Measurements from ENCODE around the genes MYO15B and SMIM5.

DNA sequence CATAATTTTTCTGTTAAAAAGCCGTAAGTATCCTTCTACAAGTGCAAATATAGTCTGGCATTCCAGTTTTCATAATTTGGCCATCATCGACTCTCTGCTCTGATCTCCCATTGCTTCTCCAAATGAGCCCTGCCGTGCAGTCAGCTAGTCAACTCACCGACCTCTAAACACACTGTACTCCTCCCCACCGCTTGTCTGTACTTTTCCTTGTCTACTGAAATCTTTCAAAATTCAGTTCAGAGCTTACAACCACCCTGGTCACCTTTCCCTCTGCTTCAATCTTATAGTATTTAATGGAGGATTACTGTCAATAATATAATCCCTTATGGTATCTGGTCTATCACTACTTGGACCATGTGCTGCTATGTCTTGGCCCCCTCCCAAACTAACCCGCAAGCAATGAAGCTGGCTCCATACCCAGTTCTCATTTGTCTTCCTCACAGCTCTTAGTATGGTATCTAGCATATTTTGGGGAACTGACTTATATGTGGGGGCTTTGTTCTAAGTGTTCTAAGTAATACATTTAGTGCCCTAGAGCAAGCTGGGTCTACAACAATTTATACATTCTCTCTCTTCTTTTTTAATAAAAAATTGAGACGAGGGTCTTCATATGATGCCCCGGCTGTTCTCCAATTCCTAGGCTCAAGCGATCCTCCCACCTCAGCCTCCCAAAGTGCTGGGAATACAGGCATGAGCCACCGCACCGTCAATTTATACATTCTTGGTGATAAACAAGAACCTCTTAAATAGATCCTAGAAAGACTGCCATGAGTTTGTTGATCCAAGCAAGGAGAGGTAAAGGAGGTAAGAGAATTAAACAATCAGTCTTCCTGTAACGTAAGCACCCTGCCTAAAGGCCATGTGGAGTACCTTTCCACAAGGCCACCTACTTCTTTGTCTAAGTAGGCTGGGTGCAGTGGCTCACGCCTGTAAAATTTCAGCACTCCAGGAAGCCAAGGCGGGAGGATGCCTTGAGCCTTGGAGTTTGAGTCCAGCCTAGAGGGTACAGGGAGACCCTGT is 52.9 kb upstream of the SLC25A19 start:
- PRO-cap = no peak

DNA sequence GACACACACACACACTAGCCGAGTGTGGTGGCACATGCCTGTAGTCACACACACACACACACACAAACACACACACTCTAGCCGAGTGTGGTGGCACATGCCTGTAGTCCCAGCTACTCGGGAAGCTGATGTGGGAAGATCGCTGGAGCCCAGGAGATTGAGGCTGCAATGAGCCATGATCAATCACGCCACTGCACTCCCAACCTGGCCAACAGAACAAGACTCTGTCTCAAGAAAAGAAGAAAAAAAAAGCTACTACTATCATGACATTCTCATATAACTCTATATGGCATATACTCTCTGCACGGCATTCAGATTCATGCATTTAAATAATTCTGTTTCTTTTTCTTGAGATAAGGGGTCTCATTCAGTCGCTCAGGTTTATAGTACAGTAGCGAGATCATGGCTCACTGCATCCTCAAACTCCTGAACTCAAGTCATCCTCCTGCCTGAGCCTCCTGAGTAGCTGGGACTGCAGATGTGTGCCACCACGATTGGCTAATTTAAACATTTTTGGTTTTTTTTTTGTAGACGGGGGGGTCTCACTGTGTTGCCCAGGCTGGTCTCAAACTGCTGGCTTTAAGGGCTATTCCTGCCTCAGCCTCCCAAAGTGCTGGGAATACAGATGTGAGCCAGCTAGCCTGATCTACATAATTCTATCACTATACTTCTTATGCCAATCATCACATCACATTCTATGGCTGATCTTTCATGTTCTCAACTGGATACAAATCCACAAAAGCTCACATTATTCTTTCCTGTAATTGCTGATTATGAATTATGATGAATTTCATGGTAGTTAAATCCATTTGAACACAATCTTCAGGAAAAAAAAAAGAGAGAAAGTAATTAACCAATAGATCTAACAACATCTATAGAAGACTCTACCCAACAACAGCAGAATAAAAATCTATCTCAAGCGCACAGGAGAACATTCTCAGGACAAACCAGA is 30.6 kb downstream of the GRB2 start:
- PRO-cap = no peak

GRCh38 chr17:75404057-75404664 is 1.3 kb downstream of the GRB2 start:
- PRO-cap = no peak

- PRO-cap = no peak
Measured at GRCh38 chr17:75455383-75455836, 1.0 kb upstream of the TMEM94 start.

DNA sequence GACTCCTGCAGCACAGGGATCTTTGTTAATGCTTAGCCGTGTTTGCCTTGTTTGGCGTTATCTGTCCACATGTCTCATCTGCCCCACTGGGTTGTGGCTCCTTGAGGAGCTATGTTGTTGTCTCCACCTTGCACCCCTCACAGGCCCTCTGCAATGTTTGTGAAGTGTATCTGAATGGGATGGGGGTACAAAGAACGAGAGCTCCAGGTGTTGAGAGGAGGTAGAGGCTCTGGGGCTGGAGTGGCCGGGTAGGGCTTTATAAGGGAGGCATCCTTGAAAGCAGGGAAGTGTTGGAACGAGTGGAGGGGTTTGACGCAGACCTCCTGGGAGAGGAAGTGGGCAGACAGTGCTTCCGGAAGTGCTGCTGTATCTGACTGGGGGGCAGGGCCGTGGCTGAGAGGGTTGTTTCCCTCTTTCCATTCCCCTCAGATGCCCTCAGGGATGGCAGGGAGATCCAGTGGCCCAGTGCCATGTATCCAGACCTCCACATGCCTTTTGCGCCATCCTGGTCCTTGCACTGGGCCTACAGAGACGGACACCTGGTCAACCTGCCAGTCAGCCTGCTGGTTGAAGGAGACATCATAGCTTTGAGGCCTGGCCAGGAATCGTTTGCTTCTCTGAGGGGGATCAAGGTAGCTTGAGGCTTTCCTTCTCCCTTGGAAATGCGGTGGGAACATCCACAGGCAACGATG is 27.7 kb downstream of the CASKIN2 start:
- PRO-cap = bidirectional peak, plus-strand start at position 428 of the sequence, minus-strand start at position 311 of the sequence

GRCh38 chr17:75512953-75513168 is 2.5 kb downstream of the CASKIN2 start:
- PRO-cap = no peak

DNA sequence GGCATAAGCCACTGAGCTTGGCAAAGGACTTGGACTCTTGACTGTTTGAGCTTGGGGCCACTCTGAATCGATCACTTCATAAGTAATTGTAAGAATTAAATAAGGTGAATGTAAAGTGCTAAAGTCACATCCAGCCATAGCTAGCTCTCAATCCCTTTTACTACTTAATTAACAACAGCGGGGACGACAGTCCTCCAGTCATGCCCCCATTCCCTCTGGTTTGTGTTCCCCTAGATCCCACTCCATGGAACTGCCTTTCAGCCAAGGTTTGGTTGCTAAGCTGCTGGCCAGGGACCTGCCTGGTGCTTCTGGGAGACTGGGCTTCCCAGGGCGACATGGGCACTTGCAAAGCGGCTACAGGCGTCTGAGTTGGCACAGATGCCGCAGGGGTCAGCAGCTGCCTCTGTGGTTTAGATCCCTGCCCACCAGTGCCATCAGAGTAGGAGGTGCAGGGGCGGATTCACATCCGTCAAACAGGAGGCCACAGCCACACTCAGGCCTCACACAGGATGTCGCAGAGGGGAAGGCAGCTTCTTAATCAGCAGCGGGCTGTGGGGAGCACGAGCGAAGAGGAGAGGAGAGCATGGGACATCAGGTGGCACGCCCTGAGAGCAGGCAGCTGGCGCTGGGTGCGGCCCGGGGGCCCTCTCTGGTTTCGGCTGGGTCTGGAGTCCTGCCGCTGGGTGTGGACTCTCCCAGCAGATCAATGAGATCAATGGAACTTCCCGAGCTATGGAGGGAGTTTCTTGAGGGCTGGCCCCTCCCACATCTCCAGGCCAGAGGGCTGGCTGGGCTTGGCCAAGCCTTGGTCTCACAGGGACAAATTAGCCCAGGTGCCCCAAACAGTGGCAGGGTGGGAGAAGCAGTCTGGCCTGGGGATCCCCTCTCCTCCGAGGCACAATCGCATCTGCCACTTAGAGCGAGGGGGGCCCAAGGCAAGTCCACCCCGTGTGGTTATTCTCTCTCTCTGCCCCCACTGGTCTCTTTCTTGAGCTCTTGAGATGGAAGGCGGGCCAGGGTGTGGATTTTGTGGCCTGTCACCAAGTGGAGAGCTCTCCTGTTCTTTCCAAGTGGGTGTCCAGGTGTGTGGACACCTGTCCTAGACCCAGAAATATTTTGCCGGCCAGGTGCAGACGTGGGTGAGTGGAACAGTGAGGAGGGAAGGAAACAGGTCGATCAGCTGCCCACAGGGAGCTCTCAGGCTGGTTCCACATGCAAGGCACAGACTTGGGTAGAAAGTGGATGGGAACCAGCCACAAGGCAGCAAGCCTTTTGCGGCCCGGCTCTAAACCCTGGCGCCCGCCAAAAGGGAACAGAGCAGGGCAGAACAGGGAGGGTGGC is 9.7 kb downstream of the LLGL2 start:
- PRO-cap = unidirectional peak, plus-strand start at position 552 of the sequence

GRCh38 chr17:75587557-75588718 is at the start of gene MYO15B:
Gene MYO15B, plus strand, starts transcription at chr17:75587800.
- PRO-cap = bidirectional peak, plus-strand start at chr17:75588095, minus-strand start at chr17:75587802; bidirectional peak, plus-strand start at chr17:75588476, minus-strand start at chr17:75588246

DNA sequence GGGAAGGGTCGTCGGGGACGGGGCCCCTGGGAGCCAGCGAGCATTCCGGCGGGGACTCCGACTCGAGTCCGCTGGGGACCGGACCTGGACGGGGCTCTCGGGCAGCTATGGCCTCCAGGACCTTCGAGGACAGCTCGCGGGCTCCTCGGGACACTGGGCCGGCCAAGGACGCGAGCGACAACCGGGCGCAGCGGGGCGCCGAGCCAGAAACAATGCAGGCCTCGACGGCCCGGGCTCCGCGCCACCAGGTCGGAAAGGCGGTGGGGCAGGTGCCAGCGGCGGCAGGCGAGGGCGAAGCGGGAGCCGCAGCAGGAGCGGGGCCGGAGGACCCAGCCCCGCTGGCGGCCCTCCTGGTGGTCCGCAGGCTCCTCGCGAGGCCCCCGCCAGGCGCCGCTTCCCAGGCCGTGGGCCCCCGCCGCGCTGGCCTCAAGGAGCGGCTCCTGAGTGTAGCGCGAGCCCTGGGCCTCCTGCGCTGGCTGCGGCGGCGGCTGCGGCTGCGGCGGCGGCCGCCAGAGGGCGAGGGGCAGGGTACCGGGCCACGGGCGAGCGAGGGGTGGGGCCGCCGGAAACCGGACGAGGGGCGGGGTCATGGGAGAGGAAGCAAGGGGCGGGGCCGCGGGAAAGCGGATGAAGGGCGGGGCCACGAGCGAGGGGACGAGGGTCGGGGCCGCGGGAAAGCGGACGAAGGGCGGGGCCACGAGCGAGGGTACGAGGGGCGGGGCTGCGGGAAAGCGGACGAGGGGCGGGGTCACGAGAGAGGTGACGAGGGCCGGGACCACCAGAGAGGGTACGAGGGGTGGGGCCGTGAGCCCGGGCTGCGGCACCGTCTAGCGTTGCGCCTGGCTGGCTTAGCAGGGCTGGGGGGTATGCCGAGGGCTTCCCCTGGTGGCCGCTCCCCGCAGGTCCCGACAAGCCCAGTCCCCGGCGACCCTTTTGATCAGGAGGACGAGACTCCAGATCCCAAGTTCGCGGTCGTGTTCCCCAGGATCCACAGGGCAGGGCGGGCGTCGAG is 1.4 kb downstream of the MYO15B start:
- PRO-cap = bidirectional peak, plus-strand start at position 252 of the sequence, minus-strand start at position 214 of the sequence; bidirectional peak, plus-strand start at position 790 of the sequence, minus-strand start at position 489 of the sequence

- PRO-cap = no peak
Measured at GRCh38 chr17:75590307-75590726, 2.7 kb downstream of the MYO15B start.

- PRO-cap = bidirectional peak, plus-strand start at chr17:75633690, minus-strand start at chr17:75633627; bidirectional peak, plus-strand start at chr17:75634060, minus-strand start at chr17:75633955
Measured at GRCh38 chr17:75633348-75634324, at the start of gene SMIM5. Gene SMIM5, plus strand, starts transcription at chr17:75633434.

- PRO-cap = no peak
Measured at GRCh38 chr17:75641279-75641852, 4.7 kb upstream of the SMIM6 start.

- PRO-cap = no peak
Measured at GRCh38 chr17:75756243-75757270, 8.4 kb downstream of the GALK1 start.

DNA sequence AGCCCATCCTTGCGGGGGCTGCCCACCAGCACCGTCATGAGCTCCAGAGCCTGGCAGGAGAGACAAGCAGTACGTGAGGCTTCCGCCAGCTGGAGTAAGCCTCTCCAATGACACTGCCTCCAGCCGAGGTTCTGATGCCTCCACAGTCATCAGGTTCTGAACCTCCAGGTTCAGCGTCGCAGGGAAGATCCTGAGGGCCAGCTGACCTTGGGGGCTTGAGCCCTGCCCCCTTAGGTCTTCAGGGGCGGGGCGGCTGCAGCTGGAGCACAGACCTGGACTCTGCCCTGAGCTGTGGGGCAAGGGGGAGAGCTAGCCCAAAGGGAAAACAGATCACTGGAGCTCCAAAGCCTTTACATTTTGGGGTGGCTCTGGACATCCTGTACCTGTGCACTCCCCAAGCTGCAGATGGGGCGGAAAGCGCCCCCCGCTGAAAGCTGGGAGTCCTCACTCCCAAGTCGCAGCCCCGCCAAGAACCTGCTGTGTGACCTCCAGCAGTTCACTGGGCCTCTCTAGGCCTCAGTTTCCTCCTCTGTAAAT is 887 bp downstream of the GALK1 start:
- PRO-cap = no peak

DNA sequence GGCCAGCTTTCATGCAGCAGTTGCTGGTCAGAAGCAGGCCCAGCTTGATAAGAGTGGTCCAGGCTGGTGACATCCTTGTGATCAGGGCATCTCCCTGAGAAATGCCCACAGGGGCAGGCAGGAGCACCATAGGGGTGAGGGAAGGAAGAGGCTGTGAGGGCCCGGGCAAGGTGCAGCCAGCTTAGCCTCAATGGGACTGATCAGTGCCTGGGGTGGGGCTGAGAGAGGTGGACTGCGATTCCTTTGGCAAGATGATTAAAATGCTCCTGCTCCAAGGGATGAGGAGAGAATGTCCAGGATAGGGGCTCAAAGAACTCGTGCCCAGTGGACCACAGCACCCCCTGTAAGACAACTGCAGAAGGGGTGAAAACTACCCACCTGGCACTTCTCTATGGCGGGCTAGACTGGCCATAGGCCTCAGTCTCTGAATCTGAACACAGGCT is 5.0 kb downstream of the H3-3B start:
- PRO-cap = no peak

DNA sequence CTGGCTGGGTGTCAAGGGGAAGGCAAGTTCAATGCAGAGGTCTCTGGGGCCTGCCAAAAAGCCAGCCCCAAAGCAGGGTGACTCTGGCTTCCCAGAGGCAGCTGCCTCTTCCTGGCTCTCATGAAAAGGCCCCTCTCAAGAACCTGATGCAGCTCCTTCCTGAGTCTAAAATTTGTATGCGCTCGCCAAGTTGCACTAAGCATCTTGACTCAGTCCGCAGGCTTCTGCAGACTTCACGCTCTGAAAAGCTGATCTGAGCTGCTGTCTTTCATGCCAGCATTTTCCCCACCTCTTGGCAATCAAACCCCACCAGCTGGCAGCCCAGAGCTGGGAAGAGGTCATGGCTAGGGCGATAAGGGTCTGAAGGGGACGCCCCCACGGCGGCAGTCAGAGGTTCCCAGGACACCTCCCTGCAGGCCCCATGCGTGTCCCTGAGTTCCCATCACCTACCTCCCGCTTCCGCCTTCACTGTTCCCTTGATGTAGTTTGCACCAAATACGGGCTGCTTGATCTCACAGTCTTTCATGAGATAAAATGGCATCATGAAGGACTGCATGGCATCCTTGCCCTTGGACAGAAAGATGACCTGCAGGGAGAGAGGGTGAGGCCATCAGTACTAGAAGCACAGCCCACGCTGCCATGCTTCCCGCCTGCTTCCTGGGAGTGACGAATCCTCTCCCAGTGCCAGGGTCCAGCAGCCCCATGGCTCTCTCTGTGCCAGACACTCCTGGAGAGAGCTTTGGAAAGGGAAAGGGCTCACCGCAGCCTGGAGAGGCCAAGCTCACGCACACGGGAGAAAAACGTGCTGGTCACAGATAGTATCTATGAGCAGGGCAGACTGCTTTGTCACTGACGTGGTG is 5.2 kb upstream of the UNC13D start:
- PRO-cap = no peak

DNA sequence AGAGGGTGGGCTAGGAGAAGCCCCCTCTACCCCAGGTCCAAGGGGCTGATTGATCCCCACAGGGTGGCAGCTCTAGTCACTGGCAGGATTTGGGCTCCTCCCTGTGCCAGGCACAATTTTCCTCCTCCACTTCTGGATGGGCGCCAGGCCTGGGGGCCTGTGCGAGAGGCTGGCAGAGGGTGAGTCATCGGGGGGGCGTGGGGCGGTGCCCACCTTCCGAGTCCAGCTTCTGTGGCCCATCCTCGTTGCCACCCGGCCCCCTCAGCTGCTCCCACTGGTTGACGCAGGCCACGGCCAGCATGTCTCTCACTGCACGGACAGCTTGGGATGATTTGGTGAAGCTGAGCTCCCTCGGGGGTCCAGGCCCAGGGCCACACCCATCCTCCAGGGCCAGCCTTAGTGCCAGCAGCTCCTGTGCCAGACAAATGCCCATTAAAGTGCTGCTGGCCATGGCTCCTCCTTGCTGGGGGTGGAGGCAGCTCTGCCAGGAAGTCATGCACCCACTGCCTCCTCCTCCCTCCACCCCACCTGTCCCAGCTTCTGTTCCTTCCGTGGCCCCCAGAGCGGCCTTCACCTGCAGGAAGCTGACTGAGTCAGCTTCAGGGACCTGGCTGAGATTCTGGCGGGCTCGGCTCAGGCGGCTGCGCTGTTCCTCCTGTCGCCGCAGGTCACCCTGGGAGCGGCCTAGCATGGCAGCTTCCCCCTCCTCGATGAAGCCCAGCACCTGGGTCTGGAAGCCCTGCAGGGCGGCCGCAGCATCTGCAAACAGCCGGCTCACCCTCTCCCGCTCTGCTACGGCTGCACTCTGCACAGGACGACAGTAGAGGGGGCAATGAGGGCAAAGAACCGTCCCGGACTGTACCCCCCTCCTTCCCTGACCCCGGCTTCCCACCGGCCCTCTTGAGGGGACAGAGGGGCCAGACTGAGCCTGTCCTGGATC is 2.4 kb downstream of the TRIM47 start:
- PRO-cap = bidirectional peak, plus-strand start at position 614 of the sequence, minus-strand start at position 426 of the sequence; bidirectional peak, plus-strand start outside the sequence, minus-strand start at position 896 of the sequence

GRCh38 chr17:75910589-75911110 is 6.0 kb upstream of the MRPL38 start:
- PRO-cap = no peak

DNA sequence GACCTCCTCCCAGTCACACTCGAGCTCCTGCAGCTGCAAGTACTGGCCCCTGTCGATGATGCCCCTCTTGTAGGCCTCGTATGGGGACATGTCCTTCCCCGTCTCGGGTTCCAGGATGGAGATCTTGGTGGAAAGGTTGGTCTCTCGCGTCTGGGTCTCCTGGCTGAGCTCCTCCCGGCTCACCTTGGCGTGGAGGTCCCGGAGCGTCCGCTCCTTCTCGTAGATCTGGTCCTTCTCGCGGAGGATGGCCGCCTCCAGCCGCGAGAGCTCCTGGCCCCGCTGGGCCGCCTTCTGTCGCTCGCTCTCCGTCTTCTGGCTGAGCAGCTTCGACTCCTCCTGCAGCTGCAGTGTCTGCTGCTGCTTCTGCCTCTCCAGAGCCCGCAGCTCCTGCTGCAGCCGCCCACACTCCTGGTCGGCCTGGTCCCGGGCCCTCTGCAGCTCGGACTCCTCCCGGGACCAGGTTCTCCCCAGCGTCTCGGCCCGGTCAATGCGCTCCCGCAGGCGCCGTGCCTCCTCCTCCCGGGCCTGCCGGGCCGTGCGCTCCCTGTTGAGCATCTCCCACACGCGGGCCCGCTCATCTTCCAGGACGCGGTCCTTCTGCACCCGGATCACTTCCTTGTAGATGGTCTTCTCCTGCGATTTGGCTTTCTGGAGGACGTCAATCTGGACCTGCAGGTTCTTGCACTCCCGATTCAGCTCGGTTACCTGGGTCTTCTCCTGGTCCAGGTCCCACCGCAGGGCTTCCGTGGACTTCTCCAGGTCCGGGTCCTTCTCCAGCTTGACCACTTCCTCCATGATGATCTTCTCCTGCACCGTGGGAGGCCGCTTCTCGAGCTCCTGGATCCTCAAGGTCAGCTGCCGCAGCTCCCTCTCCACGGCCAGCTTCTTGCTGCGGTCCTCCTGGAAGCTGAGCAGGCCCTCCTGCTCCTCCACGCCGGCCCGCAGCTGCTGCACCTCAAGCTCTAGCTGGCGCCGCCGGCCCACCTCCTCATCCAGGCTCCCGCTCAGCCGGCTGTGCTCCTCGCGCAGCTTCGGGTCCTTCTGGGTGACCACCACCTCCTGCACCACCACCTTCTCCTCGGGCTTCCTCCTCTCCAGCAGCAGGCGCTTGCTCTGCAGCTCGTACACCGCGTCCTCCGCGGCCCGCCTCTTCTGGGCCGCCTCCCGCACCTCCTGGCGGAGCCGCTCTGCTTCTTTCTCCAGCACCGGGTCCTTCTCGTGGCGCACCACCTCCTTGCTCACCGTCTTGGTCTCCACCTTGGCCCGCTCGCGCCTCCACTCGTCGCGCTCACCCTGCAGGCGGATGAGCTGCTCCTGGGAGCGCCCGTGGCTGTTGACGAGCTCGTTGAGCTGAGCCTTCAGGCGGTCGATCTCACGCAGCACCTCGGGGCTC is 7.9 kb downstream of the CDK3 start:
- PRO-cap = no peak

DNA sequence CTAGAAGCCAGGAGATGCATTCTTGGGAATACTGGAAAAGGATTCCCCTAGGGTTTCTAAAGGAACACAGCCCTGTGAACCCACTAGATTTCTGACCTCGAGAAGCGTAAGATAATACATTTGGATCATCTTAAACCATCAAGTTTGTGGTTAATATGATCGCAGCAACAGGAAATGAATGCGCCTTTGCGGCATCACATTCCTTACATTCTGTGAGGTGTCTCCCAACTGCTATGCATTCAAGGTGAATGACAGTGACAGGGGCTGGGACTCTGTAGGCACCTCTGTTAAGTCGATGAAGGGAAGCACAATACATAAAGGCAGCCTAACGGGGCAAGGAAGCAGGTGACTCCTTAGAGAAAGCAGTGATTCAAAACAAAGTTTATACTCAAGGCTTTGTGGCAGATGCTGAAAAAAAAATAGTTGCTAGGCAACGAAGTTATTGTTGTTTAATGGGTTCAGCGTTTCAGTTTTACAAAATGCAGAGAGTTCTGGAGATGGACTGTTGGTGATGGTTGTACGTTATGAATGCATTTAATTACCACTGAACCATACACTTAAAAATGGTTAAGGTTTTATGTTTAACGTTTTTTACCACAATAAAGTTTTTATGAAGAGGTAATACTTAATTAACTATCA is 21.6 kb upstream of the EVPL start:
- PRO-cap = no peak